Skin of body (tissue), 2 donors: Measurements from ENCODE around the gene RPS27A.

DNA sequence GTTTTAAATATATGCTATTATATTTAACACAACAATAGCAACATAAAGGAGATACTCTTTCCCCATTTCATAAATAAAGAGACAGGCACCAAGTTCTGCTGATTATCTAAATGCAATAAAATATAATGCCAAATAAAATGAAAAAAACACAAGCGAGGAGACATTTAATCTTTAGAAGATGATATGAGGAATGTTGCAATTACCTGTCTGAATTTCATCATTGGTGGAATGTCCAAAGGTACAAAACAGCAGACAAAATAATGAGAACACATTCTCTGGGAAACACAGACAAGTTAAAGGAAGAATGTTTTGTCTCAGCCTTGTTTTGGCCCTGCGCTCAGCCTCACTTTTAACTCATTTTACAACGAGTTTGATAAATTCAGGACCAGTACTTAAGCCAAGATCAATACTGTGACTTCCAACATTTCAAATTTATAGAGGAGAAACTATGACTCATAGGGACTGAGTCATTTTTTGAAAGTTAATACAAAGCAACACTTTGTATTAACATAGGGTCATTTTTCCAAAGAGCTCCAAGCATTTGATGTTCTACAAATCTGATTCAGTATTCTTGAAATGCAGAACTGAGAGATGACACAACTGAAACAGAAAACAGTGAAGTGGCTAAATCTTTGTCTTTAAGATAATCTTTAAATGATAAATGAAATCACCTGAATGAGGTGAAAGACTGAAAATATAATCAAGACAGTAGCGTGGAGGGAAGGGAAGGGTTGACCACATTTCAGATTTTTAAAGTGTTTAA, 833.2 kb upstream of the CHAC2 start:
- RAMPAGE, long total RNA: no peak

- RAMPAGE, long total RNA: no peak
Observed at GRCh38 chr2:53714124-53714656, 53.4 kb upstream of the CHAC2 start.

- RAMPAGE, long total RNA: no peak
Observed at GRCh38 chr2:53739110-53739402, 28.5 kb upstream of the CHAC2 start.

GRCh38 chr2:53903112-53904226, 43.7 kb upstream of the GPR75 start:
- RAMPAGE, long total RNA: no peak

DNA sequence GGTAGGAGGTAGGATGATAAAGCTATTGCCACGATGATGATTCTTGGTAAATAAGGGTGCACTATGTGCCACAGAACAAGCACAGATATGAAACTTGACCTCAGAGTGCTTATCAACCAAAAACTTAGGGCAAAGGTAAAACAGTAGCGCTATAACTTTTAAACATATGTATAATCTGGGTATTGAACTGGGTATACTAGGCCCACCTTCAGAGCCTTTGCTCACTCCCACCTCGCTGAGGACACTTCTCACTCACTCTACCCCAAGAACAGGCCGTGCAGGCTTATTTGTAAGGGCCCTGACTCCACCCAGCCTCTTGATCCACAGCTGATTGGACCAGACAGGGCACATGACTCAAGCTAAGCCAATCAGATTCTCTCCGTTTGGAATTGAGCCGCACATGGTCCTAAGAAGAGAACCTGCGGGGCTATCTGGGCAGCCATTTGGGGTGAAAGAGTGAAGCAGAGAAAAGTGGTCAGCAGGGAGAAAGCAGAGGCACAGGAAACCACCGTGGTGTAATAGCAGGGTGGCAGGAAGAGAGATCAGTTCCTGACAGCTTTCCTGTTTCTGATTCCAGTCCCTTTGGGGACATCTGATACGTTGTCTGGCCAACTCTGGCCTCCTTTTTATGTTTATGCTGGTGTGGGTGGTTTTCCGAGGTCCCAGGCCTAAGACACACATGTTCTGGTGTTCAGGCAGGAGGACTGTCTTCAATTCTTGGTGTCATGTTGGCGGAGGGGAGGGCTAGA, 26.4 kb upstream of the SPTBN1 start:
- RAMPAGE, long total RNA: no peak

- RAMPAGE, long total RNA: no peak
Observed at GRCh38 chr2:54571892-54572270, 115.8 kb downstream of the SPTBN1 start.

DNA sequence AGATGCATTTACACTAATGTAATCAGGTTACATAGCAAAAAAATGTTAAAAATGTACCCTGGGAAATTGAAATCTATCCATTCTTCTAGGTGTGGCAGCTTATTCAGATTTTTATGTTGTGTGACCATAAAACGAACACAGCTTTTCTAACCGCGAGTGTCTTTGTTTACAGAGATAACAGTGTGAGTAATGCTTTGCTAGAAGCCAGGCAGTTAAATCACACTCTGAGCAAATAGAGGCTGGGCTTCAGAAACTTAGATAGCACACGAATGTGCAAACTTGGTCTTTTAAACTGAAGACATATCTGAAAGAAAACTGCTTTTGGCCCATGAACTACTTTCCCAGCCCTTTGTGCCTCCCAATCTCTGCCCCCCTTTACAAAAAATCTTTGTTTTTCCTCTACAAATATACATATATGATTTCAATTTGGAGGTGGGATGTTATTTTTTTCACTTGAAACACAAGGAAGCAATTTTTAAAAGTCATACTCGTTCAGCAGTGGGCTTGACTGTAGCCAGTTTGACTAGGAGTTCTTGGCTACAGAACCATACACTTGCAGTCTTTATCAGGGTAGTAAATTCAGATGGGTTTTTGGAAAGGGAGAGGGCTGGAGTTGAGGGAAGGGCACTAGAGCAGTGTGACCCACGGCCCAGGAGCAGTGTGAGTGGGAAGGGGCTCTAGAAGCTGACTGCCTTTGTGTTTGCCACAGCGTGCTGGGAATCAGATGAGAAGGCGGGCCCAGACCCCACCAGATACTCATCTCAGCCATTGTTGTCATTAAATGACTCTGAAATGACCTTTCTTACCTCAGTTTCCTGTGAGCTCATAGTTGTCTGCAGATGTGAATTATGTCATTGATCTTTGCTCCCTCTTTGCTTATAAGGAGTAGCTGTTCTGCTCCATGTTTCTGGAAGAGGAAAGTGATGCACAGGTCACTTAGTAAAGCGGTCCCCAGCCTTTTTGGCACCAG, 116.4 kb downstream of the SPTBN1 start:
- RAMPAGE, long total RNA: no peak

DNA sequence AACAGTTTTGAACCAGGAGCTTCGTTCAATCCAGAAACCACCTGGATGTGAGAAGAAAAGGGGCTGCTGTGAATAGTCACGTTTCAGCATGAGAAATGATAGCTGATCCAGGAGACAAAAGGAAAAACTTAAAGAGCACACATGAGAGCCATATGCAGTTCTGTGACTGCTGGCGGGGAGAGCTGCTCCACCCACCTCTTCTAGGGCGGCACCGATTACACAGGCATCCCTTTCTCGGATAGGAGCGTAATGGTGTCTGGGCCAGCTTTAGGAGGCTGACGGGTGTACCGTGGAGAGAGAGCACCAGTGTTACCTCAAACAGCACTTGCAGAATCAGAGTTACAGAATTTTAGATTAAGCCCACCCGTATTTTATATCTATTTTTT, 116.9 kb upstream of the EML6 start:
- RAMPAGE, long total RNA: no peak

DNA sequence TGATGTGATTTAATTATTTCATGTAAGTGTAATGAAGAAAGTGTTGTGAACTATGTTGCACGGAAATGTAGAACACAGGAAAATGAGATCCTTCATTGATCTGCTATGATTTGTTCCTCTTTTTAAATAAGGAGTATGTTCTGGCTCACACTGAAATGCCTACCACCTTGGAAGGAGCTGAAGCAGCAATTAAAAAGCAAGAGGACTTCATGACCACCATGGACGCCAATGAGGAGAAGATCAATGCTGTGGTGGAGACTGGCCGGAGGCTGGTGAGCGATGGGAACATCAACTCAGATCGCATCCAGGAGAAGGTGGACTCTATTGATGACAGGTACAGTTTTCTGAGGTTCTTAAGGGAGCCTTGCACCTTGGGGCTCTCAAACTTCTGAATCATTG, 91.0 kb upstream of the EML6 start:
- RAMPAGE, long total RNA: no peak

GRCh38 chr2:54641855-54642546, 81.5 kb upstream of the EML6 start:
- RAMPAGE, long total RNA: no peak

- RAMPAGE, long total RNA: no peak
Observed at GRCh38 chr2:54644076-54644638, 79.3 kb upstream of the EML6 start.

DNA sequence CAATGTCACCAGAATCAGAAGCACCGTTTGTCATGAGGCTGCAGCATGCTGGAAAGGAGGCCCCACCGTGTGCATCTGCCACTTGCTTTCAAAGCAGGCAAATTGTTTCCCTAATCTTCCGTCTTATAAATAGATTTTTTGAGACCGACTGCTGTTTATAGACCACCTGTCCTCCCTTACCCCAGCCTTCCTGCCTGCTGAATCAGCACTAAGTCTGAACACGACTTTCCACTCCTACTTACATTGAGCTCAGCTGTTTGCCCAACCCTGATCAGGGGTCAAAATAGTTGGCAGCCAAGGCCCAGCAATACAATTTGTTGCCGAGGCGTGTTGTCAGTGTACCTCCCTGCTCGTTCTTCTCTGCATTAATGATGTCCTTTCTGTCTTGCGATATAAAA, 156.5 kb downstream of the EML6 start:
- RAMPAGE, long total RNA: no peak

- RAMPAGE, long total RNA: no peak
Observed at GRCh38 chr2:54903779-54904663, 146.2 kb downstream of the RTN4 start.

DNA sequence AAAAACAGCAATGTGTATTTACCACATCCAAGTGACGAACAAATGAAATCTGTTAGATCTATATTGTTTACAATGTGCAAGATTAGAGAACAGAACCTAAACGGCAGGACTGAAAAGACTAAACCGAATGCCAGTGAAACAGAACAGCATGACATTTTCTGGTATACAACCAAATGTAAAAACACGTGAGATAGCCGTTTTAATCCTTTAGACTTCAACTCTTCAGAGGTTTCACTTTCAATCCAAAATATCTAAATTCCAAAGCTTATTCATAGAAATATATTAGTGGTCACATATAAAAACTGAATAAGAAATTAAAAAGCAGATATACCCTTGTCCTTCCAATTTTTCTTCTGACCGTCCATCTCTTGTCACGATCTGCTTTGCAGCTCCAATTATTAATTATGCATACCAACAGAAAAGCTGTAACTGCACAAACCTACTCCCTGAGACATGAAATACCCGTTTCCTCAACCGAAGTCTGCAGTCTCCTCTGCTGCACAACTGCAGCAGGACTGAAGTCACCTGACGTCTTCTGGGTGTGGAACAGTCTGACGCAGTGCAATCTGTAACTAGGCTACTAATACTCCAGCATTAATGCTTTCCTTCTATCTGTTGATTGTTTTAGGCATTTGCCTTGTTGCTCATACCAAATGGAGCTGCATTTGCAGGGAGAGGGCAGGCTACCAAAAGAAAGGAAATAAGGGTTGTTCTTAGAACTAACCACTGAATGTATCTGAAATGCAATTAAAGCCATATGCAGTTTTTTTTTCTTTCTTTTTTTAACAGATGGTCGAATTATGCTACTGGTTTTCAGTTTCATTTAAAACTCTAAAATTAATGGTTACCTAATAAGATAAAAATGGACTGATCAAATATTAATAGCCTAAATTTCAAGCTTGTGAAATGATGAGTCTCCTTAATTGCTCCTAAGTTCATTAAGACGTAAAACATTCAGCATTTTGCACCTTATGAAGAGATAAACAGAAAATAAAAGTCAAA, 40.2 kb downstream of the RTN4 start:
- RAMPAGE, long total RNA: no peak

DNA sequence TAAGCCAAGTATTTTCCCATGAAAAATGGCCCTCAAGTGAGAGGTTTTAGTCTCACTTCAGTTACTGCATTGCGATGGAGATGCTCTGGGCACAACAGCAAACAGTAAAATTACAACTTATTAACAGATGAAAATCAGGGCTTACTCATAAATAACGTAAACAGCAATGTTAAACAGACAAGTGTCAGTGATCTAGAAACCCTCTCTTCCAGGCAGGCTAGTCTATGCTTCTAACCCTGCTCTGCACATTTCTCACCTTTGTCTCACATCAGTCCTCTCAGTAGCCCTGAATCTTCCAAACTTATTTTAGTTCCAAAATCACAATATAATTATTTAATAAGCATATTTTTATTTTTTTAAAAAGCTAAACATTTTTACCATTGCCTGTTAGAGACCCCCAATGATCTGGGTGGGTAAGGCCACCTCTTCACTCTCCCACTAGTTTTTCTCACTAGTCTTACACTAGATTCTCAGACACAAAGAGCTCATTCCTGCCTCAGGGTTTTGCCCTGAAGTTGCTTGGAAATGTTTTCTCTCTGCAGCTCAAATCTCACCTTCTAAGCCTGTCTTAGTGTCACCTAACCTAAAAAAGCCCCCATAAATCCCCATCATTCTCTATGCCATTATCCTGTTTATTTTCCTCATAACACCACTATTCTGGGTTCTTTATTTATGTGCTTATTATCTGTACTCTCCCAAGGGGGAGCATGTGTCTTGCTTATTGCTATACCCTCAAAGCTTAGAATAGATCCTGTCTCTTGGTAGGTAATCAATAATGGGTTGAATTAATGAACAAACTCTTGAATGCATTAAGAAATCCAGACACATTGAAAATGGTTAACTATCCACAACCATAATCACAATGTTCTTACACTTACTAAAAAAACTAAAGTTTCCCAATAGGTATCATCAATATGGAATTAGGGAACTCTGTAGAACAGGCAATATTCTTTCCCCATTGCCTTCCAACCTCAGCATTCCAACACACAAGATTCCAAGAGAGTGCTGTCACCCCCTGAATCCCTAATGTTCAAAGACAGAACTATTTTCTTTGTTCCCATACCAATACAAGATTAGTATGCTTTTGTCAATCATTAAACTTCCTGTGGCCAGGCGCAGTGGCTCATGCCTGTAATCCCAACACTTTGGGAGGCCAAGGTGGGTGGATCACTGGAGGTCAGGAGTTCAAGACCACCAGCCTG, 3.9 kb downstream of the RTN4 start:
- RAMPAGE, long total RNA: no peak

DNA sequence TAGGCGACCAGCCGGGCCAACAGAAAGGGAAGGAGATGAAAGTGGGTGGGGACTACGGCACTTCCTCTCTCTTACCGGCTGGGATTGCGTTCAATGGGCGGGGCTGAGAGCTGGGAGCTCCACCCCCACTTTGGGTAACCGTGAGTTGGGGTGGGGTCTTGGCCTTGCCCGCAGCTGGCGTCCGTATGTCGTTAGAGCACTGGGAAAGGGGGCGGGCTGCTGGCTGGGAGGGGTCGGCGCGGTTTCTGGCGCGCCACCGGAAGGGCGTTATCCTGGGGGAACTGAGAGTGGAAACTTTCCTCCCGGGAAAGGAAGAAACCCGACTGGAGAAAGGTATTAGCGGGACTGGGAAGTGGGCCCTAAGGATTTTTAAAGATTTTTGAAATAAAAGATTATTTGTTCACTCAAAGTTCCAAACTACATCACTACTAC, 407 bp upstream of the RTN4 start:
- RAMPAGE, long total RNA: no peak

GRCh38 chr2:55099851-55100882, 49.9 kb upstream of the RTN4 start:
- RAMPAGE, long total RNA: no peak

- RAMPAGE, long total RNA: no peak
Observed at GRCh38 chr2:55111611-55112227, 61.5 kb upstream of the RTN4 start.

DNA sequence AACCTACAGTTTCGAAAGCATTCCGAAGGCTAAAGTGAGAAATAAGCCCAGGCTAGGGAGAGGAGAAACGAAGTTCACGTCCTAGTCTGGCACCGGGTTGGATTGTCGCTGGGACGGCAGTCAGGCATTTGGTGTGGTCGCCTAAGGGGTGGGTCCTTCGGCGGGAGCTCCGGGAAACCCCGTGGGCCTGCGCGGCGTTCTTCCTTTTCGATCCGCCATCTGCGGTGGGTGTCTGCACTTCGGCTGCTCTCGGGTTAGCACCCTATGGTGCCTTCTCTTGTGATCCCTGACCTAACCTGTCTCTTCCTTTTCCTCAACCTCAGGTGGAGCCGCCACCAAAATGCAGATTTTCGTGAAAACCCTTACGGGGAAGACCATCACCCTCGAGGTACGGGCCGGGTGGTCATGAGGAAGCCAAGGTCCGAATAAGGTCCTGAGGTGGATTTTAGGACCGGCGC, at the start of gene RPS27A:
Gene RPS27A (plus strand): TSS at position 204 of the 458 bp plus-strand sequence.
- RAMPAGE, long total RNA: start-site peak on the plus strand centred at position 213 of the sequence, 29 bp wide, 3,178 and 16 reads in 2 replicates

GRCh38 chr2:55562440-55562639, 42.8 kb downstream of the CFAP36 start:
- RAMPAGE, long total RNA: no peak